Hair follicular keratinocyte (primary cell): ENCODE measurements around the genes CYLC2 and SMC2.

DNA sequence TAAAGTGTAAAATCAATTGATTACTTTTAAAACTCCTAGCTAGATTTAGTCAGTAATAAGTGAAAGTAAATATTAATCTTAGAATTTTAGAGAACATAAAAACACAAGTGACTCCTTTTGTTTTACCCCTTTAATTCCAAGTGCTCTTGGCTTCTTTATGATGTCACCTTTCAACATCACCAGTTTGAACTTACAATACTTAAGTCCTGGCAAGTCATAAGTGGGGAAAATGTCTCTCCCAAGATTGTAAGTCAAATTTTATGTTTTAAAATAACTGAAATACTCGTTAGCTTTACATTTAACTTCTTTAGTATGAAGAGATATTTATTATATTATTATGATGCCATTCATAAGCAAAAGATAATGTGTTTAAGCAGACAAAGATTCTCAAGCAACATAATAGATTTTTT lies at the start of gene CYLC2:
CYLC2 (plus strand) TSS at position 182 of the 410 bp plus-strand sequence.
- RAMPAGE, long total RNA = no peak

DNA sequence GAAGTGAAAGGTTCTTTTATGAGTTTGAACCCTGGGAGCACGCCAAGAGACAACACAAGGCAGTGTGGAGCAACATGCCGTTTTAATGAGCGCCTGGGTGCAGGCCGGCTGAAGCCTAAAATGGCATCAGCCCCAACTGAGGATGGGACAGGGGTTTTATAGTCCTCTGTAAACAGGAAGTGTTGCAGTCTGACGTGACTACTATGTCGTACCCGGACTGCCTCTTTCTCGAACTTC lies 193.7 kb downstream of the CYLC2 start:
- RAMPAGE, long total RNA = no peak

- RAMPAGE, long total RNA = no peak
Measured at GRCh38 chr9:104094200-104094863, at the start of gene SMC2. SMC2 (plus strand) TSS chr9:104094309.

DNA sequence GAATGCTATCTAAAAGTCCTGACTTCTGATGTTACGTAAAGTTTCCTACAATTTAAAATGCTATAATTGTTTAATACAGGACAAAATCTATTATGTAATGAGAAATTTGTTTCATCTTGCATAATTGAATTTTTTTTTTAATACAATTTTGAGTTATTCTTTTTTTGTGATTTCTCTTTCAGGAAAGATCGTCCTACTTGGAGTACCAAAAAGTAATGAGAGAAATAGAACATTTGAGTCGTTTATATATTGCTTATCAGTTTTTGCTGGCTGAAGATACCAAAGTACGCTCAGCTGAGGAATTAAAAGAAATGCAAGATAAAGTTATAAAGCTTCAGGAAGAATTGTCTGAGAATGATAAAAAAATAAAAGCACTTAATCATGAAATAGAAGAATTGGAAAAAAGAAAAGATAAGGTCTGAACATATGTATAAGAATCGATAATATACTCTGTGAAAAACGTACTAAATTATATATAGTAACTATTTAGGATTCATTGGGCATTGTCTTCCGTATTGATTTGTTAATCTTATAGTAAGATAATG lies 7.7 kb downstream of the SMC2 start:
- RAMPAGE, long total RNA = no peak

GRCh38 chr9:104818477-104818905 lies 54.6 kb downstream of the NIPSNAP3B start:
- RAMPAGE, long total RNA = no peak

DNA sequence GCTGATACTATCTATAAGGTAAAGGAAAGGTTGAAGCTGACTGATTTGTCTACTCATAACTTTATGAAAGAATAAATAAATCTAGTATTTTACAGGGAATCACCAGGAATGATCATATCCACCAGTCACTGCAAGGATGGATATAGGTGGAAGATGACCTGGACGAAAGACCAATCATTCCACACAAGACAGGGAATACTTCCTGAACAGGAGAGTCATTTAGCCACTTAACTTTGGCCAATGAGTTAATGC lies 60.4 kb downstream of the ABCA1 start:
- RAMPAGE, long total RNA = no peak

- RAMPAGE, long total RNA = no peak
Measured at GRCh38 chr9:104923060-104923646, 4.8 kb downstream of the ABCA1 start.

DNA sequence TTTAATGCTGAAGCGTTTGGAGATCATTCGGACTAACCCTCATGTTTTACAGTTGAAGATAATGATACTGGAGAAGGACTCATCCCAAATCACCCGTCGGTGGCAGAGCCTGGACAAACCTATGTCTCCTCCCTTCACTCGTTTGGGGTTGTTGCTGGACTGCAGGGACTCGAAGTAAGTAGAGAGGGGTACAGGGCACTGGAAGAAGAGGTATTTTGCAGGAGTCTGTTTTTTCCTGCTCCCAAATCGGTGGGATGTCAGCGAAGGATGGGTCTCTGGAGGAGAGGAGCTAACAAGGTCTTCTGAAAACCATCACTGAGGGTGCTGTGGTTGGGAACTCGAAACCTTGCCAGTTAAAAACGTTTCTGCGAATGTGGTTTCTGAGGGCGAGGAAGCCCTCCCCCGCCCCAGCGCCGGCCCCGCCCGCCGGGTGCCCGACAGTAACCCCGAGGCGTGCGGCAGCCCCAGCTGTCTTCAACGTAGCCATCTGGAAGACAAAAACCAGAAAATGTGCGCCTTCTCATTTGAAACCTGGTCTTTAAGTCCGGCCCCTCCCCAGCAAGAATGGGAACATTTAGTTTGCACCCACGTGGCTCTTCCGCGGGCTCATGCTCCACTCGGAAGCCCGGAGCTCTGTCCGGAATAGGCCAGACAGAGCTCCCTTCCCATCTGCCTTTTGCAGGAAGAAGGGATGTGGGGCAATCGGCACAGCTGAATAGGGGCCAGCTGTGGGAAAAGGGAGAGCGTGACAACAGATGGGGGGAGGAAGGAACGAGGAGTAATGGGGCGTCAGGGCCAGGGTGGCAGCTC lies 63.1 kb upstream of the ABCA1 start:
- RAMPAGE, long total RNA = no peak

DNA sequence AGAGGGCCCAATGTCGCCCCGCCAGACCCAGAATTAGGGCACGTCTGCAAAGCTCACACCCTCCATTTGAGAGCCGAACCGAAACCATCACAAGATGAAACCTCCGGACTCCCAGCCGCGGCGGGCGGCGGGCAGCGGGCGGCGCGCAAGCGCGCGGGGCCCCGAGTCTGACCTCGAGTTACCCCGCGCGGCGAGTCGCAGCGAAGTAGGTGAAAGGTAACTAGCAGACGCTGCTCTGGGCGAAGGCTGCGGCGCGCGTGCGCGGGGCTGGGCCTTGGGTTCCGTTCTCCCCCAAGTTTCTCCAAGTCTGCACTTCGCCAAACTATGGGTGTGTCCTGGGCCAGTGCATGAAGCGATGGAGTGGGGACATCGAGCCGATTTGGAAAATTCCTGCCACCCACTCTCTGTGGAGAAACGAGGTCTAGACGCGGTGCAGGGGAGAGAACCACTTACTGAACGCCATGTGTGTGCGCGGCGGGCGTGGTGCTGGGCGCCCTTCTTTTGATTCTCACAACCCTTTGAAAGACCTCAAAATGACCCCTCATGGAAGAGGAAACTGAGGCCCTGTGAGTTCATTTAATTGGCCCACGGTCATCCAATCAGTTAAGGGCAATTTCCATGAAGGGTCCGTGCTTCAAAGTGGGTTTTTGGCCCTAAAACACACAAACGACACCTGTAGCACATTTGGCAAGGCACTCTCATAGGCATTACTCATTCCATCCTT lies 63.8 kb upstream of the ABCA1 start:
- RAMPAGE, long total RNA = no peak

GRCh38 chr9:105062535-105062823 lies 134.5 kb upstream of the ABCA1 start:
- RAMPAGE, long total RNA = no peak

- RAMPAGE, long total RNA = no peak
Measured at GRCh38 chr9:105257129-105258203, 13.0 kb downstream of the SLC44A1 start.

DNA sequence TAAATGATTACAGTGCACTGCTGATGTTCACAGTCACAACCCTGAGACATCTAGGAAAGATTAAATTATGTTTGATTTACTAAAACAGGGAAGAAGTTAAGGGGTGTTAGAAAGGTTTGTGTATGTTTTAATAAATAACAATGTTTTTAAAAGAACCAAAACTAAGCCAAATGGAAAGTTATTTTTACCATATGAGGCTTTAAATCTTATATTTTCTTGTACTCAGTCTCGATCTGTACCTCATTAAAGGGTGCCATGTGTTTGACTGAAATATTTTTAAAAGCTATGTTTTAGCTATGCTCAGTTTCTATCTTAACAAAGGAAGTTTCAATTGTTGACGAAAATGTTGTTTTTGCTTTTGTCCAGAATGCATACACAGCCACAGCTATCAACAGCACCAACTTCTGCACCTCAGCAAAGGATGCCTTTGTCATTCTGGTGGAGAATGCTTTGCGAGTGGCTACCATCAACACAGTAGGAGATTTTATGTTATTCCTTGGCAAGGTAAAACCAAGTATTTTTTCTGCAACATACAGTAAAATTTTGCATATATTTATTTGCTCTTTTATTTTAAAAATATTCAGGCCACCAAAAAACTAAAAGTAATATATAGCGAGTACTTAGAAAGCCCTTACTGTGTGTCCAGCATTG lies 73.5 kb upstream of the FSD1L start:
- RAMPAGE, long total RNA = no peak

- RAMPAGE, long total RNA = no peak
Measured at GRCh38 chr9:105418524-105418976, 29.3 kb upstream of the FSD1L start.

- RAMPAGE, long total RNA = no peak
Measured at GRCh38 chr9:105438198-105438802, 9.5 kb upstream of the FSD1L start.

DNA sequence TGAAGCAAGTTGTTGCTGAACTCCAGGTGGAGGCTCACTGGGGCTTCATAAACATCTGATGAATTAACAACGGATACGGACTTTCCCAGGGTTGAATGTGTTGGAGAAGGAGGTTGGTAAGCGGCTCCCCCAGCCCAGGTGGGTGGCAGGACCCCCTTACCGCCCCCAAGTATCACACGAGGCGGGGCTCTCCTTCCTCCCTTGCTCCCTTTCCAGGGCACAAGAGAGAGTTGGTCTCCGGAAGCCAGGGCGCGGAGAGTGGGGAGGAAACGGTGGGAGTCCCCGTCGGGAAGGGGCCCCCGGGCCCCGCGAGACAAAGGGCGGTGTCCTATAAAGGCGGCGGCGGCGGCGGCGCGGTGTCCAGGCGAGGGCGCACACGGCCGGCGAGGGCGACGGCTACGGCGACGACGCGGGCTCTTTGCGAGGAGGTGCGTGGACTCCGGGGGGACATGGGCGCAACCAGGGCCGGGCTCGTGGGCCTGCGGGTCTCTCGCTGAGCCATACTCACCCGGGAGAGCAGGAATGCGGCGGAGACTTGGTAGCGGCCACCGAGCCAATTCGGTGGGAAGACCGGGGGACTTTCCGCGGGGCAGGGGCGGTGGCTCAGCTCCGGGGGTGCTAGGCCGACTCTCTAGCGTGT lies 6.3 kb upstream of the TAL2 start:
- RAMPAGE, long total RNA = no peak

GRCh38 chr9:105693895-105694289 lies 449 bp upstream of the TMEM38B start:
- RAMPAGE, long total RNA = no peak

DNA sequence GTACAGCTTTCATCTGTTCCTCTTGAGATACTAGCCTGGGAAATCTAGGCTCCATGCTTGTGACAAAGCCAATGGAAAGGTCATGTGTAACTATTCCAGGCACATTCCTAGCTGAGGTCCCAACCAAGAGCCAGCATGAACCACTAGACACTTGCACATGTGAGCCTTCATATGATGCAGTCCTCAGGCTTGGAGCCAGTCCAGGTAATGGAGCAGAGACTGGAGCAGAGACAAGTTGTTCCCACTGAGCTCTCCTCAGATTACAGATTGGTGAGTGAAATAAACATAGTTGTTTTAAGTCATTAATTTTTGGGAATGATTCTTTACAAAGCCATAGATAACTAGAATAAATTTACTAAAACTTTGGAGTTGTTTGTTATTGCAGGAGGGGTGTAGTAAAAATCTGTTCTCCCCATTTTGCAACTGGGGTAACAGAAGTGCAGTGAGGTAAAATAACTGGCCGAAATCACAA lies 412.3 kb upstream of the ZNF462 start:
- RAMPAGE, long total RNA = no peak

DNA sequence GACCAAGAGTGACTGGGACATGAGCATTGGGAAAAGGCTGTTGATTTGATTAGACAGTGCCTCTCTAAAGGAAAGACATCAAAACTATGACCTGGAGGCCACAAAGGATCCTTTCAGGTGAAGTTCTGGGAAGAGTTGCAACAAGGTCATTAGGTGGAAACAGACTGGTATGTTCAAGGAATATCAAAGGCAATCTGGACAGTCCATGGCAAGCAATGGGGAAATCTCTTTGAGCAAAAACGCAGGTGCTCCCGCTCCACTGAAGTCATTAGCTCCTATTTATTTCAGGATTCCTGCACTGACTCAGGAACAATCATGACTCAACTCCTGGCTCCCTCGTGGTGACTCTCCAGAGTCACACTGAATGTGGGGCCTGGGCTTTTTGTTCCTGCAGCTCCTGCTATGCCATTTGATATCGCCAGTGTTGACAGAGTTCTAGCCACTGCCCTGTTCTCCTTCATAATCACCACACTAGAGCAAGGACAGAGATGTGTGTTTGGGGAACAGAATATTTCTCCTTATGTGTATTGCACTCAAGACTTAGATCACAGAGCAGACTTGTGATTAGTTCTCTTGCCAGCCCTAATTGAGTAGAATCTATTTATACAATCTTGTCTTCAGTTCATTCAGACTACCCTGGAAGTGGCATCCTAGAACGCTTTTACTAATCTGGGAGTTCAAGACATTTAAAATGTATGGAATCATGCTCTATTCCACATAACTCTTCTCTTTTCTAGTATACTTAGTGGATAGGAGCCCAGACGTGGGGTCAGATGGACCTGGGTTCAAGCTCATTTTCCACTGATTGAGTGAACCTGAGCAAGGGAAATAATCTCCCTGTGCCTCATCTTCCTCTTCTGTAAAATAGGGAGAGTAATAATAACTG lies 187.1 kb upstream of the ZNF462 start:
- RAMPAGE, long total RNA = no peak

DNA sequence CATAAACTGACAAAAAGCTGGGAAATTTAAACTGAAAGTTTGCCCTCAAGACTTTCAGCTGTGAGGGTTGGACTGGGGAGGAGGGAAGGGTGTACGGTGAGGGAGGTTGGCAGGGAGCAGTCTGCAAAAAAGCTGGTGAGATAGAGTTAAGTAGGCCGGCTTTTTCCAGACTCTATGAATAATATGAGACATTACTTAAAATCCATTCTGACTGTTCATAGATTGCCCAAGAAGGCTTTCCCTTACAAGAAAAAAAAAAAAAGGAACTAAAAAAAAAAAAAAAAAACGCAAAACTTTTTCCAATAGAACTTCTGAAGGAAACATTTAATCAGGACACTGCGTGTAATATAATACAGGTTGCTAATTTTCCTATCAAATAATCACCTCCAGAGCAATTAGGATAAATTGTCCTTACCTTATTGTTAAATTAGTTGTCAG lies 164.7 kb upstream of the ZNF462 start:
- RAMPAGE, long total RNA = no peak

DNA sequence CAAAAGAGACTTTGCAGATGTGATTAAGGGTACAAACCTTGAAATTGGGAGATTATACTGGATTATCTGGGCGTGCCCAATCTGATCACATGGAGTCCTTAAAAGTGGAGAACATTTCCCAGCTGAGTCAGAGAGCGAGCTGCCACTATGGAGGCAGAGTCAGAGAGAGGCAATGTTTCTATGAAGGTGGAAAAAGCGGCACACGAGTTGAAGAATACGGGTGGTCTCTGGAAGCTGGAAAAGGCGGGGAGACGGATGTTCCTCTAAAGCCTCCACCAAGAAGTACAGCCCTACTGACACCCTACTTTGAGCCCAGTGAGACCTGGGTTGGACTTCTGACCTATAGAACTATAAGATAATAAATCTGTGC lies 147.1 kb upstream of the RAD23B start:
- RAMPAGE, long total RNA = no peak